SK-MEL-5 (cell line): ENCODE measurements around the genes AADACL4, PRAMEF1, PRAMEF25 and PRAMEF17.

DNA sequence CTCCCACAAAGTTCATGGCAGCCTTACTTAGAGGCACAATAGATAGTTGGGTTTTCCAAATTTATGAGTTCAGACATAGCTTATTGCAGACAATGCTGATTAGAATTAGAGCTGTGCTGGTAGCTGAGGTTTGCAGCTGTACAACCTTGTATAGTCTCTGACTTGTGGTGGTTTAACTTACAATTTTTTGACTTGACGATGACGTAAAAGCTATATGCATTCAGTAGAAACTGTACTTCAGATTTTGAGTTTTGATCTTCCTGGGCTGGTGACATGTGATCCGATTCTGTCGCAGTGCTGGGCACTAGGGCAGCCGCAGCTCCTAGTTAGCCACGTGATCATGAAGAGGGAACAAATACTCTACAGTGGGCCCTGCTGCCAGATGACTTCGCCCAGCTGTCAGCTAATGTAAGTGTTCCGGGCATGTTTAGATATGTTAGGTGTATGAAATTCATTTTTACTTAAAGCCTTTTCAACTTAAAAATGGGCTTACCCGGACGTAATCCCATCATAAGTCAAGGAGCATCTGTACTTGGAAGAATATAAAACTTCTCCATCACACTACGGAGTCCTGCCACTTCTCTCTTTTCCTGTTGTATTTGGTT, 167.6 kb downstream of the DHRS3 start:
RAMPAGE:
- cytosol, long total RNA: no peak
- long total RNA: no peak
- nucleus, long total RNA: no peak

DNA sequence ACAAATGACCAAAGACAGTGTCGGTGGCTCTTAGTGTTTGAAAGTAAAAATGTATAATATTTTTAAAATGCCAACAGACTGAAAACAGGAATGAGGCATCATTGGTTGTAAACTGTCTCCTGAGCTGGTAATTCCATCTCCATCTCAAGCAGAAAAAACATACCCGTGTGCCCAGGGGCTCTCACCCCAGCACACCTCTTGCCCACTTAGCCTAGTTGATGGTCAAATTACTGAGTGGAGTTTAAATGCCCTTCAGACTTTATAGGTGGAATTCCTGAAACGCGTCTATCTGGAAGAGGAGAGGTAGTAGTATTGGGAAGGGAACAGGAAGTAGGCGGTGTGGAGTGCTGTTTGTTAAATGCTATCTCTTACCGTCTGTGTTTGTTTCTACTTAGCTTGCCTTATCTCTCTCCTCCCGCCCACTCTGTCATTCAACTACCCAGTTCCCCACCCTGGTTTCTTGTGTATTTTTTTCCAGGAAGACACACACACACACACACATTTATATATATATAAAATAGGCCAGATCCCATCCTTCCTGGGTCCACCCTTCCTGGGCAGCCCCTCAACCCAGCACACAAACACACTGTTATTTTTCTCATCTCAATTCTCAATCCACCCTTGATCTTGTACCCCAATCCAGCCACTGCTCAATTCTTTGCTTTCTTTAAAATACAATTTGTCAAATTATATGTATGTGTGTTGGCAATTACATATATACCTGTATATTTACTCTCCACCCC, 88.7 kb downstream of the DHRS3 start:
RAMPAGE:
- cytosol, long total RNA: no peak
- long total RNA: no peak
- nucleus, long total RNA: no peak

GRCh38 chr1:12594660-12595780, 23.0 kb downstream of the DHRS3 start:
RAMPAGE:
- cytosol, long total RNA: no peak
- long total RNA: no peak
- nucleus, long total RNA: no peak

RAMPAGE:
- cytosol, long total RNA: no peak
- long total RNA: no peak
- nucleus, long total RNA: no peak
Measured at GRCh38 chr1:12597624-12598276, 20.3 kb downstream of the DHRS3 start.

DNA sequence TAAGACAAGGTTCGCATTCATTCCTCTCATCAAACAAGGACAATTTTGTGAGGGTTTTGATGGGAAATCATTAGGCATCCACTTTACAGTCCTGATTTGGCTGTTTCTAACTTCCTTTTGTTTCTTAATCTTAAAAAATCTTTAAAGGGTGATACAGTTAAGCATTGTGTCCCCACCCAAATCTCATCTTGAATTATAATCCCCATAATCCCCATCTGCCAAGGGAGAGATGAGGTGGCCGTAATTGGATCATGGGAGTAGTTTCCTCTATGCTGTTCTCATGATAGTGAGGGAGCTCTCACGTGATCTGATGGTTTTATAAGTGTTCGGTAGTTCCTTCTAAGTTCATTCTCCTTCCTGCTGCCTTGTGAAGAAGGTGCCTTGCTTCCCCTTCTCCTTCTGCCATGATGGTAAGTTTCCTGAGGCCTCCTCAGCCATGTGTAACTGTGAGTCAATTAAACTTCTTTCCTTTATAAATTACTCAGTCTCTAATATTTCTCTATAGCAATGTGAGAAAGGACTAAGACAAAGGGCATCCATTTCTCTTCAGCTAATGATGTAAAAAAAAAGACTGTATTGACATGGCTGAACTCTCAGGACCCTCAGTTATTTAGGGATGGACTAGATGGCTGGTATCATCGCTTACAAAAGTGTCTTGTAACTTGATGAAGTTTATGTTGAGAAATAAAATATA, 10.7 kb downstream of the DHRS3 start:
RAMPAGE:
- cytosol, long total RNA: no peak
- long total RNA: no peak
- nucleus, long total RNA: no peak

GRCh38 chr1:12634784-12635328, 9.0 kb upstream of the AADACL4 start:
RAMPAGE:
- cytosol, long total RNA: no peak
- long total RNA: no peak
- nucleus, long total RNA: no peak

RAMPAGE:
- cytosol, long total RNA: no peak
- long total RNA: no peak
- nucleus, long total RNA: no peak
Measured at GRCh38 chr1:12643878-12644616, at the start of gene AADACL4. Gene AADACL4 (plus strand): TSS chr1:12644085.

GRCh38 chr1:12791202-12791463, at the start of gene PRAMEF1:
Gene PRAMEF1 (plus strand): TSS chr1:12791397.
RAMPAGE:
- cytosol, long total RNA: no peak
- long total RNA: no peak
- nucleus, long total RNA: no peak

DNA sequence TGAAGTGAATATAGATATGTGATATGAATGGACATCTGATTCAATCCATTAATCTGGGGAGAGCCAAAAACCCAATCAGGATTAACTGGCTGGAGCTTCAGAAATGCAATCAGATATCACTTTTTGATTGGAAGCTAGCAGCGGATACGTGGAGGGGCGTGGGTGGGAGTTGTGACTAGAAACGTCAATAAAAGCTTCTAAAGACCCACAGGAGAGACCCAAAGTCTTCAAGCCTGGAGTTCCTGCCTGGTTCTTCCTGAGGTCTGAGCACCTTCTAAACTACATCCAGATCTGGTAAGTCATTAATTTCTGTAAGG, at the start of gene PRAMEF25:
Gene PRAMEF25, plus strand, starts transcription at position 161 of the 317 bp plus-strand sequence.
RAMPAGE:
- cytosol, long total RNA: no peak
- long total RNA: no peak
- nucleus, long total RNA: no peak

RAMPAGE:
- cytosol, long total RNA: no peak
- long total RNA: no peak
- nucleus, long total RNA: no peak
Measured at GRCh38 chr1:13389268-13389885, at the start of gene PRAMEF17. Gene PRAMEF17 (plus strand): TSS chr1:13389632.

DNA sequence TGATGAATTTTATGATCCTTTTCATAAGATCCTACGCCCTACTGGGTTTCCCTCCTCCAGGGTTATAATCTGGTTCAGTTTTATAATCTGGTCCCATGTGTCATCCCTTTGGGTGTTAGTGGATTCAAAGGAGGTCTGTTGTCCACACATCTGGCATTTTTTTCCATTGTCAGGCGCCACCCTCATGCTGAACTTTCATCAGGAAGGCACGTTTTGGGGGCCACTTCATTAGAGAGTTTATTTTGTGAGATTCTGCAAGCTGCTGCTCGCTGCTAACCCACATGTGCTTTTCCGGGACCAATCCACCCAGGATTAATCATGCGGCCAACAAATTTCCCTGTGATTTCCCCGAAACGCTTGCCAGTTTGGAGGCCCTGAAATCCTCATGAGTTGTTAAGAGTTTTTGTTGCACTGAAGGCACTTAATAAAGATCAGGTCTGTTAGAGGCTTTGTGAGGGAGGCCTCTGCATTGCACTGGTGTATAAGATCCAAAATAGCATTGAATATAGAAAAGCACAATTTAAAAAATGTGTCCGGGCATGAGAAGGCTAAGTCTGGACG, 2.3 kb downstream of the PDPN start:
RAMPAGE:
- cytosol, long total RNA: no peak
- long total RNA: no peak
- nucleus, long total RNA: no peak

DNA sequence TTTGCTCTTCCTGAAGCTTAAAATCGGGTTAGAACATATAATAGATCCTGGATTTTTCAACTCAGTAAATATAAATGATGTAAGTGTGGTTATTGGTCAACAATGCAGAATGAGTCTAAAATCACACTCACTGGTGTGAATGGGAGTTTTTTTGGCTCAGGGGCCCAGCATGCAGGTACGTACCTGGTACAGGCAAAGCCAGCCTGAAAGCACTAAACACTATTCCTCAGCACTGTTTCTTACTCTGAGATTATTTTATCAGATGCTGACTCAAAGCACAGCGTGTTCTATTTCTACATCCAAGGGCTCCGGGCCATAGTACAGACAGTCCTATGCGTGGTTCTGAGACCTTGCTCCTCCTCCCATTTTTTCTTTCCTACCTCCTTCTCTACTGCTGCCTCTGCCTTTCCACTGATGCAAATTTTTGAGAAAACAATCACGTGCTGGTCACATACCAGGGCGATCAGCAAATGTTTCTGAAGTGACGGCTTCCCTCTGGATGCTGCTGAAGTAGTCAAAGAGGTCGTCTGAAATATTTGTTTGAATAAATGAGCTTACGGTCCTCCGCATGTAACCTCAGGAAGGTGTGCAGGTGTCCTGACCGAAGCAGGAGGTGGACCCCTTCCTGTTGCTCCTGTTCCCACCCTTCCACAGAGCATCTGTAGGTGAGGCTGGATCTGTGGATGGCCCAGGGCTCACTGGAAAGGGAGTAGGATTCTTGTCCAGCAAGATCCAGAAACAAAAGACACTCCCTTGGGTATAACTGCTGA, 36.3 kb downstream of the PDPN start:
RAMPAGE:
- cytosol, long total RNA: no peak
- long total RNA: no peak
- nucleus, long total RNA: no peak

RAMPAGE:
- cytosol, long total RNA: no peak
- long total RNA: no peak
- nucleus, long total RNA: no peak
Measured at GRCh38 chr1:13661525-13661912, 38.5 kb upstream of the PRDM2 start.

GRCh38 chr1:13687347-13687867, 12.6 kb upstream of the PRDM2 start:
RAMPAGE:
- cytosol, long total RNA: no peak
- long total RNA: no peak
- nucleus, long total RNA: no peak

DNA sequence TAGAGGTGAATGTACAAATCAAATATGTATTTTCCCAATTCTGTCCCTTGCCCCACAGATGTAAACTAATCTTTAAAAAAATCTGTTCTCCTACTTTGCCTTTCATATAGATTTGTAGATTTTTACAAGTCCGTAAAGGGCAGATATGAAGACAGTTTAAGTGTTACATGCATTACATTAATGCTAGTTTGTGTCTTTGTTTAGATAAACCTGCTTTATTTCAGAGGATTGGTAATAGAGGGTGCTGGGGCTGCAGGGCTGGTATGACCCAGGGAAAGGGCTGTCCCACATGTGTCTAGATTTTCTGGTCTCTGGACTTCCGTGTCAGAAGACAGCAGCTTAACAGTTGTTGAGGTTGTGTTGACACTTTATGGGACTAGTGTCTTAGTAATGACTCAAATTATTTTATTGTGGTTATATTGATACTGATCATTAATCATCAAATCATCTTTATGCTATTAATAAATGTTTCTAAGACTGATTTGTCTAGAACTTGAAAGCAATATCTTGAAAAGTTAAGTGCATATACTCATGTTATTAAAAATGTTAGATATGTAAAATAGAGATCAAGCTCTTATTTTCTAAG, 10.1 kb downstream of the PRDM2 start:
RAMPAGE:
- cytosol, long total RNA: no peak
- long total RNA: no peak
- nucleus, long total RNA: no peak

GRCh38 chr1:14023173-14023920, 323.4 kb downstream of the PRDM2 start:
RAMPAGE:
- cytosol, long total RNA: no peak
- long total RNA: no peak
- nucleus, long total RNA: no peak

GRCh38 chr1:14419748-14420382, 178.6 kb upstream of the KAZN start:
RAMPAGE:
- cytosol, long total RNA: no peak
- long total RNA: no peak
- nucleus, long total RNA: no peak

GRCh38 chr1:14597584-14598023, 881 bp upstream of the KAZN start:
RAMPAGE:
- cytosol, long total RNA: no peak
- long total RNA: no peak
- nucleus, long total RNA: no peak

RAMPAGE:
- cytosol, long total RNA: no peak
- long total RNA: no peak
- nucleus, long total RNA: no peak
Measured at GRCh38 chr1:14826042-14826786, 227.7 kb downstream of the KAZN start.

DNA sequence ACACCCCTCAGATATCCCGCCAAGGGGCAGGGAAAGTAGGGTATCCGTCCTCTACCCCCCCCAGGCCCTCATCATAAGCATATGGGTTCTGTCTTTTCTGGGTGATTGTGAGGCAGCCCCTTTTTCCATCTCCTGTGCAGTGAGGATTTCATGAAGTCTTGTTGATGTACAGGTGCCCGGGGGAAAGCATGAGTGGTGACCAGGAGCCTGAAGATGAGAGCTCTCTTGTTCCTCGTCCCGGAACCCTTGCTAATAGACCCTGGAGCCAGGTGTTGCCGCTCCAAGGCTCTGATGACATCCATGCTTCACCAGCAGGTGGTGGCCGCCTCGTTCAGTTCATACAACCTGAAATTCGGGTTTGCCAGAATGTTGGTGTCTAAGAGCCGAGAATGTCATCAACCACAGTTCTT, 235.0 kb downstream of the KAZN start:
RAMPAGE:
- cytosol, long total RNA: no peak
- long total RNA: no peak
- nucleus, long total RNA: no peak